ENCODE measurements around a stretch of chr14.

GRCh38 chr14:73786425-73787071, 26.4 kb upstream of the MIDEAS start:
- PRO-cap, 4 experiments, result peak in 4 of 4 experiments; most common plus-strand start chr14:73786741 (in 3); most common minus-strand start chr14:73786619 (in 1)
- RAMPAGE, long total RNA, 4 experiments, result no peak in any of the 4 experiments

GRCh38 chr14:73797629-73798059, 37.5 kb upstream of the MIDEAS start:
- PRO-cap, 4 experiments, result no peak in any of the 4 experiments
- RAMPAGE, long total RNA, 4 experiments, result no peak in any of the 4 experiments

GRCh38 chr14:73816400-73816762, 35.2 kb upstream of the PTGR2 start:
- PRO-cap, 4 experiments, result no peak in any of the 4 experiments
- RAMPAGE, long total RNA, 4 experiments, result no peak in any of the 4 experiments

GRCh38 chr14:74140031-74140846, 55.5 kb downstream of the LIN52 start:
- PRO-cap, 4 experiments, result no peak in any of the 4 experiments
- RAMPAGE, long total RNA, 4 experiments, result no peak in any of the 4 experiments

GRCh38 chr14:74265355-74265729, 26.1 kb downstream of the VSX2 start:
- PRO-cap, 4 experiments, result no peak in any of the 4 experiments
- RAMPAGE, long total RNA, 4 experiments, result no peak in any of the 4 experiments

DNA sequence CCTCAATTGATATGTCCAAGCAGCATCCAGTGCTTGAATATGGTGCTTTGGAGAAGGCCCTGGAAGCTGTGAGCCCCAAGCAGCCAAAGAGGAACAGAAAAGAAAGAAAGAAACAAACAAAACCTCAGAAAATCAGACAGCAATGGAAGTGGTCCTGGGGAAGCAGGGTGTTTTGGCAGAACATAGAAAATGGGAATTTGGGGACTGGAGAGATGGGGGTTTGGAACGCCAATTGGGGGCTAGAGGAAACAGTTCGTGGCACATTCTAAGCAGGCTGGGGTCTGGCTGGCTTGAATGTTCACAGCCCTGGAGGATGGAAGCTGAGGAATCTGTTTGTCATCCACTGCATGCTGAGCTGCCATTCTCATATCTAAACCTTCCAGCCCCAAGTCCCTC, 22.1 kb upstream of the VRTN start:
- PRO-cap, 4 experiments, result no peak in any of the 4 experiments
- RAMPAGE, long total RNA, 4 experiments, result no peak in any of the 4 experiments

DNA sequence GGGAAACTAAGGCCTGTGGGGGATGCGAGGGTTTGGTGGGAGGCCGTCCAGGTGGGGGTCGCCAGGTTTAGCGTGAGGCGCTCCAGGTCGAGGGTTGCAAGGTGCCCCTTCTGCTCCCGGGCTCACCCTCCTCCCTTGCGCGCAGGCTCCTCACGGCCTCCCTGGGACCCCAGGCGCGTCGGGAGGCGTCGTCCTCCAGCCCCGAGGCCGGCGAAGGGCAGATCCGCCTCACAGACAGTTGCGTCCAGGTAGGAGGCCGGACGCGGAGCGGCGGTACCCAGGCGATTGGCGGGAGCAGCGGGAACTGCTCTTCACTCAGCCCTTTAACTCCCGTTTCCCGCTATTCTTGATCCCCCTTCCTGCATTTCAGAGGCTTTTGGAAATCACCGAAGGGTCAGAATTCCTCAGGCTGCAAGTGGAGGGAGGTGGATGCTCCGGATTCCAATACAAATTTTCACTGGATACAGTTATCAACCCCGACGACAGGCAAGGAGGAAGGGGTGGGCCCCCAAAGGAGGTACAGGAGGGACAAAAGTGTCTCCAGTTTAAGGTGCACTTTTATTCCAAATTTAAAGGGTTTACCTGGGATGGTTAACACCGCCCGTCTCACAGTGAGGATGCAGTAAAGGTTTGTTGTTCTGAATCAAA, 464 bp downstream of the ISCA2 start:
- PRO-cap, 4 experiments, result peak in 2 of 4 experiments; most common plus-strand start position 220 of the sequence (in 1); most common minus-strand start position 212 of the sequence (in 2)
- RAMPAGE, long total RNA, 4 experiments, result no peak in any of the 4 experiments

GRCh38 chr14:74506970-74507680, 13.6 kb downstream of the ISCA2 start:
- PRO-cap, 4 experiments, result no peak in any of the 4 experiments
- RAMPAGE, long total RNA, 4 experiments, result no peak in any of the 4 experiments

DNA sequence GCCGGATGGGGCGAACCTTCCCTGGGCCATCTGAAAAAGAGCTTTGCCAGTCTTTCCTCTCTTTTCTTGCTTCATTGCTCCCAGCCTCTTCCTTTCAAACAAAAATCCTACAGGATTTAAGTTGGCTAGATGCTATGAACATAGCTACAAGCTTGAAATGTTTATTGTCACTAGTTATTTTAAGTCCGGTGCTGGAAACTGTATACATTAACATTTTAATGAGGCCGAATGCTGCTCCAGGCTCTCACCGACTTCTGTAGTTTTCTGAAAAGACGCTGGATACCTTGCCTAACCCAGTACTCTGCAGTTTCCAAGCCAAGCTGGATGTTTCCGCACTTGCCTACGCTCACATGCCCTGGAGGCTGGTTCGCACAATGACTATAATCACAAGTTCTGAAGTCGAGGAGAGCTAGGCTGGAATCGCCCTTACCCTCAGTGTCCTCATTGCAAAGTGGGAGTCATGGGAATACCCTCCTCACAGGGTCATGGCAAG, 39.2 kb downstream of the LTBP2 start:
- PRO-cap, 4 experiments, result no peak in any of the 4 experiments
- RAMPAGE, long total RNA, 4 experiments, result no peak in any of the 4 experiments

DNA sequence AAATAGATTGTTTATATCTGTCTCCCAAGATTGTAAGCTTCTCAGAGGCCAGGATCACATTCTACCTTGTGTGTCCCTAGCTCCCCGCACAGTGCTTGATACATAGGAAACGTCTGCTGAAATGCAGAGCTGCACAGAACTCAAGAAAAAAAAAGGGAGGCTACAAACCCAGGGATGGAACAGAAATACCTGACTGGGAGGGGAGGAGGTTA, 43.3 kb upstream of the LTBP2 start:
- PRO-cap, 4 experiments, result no peak in any of the 4 experiments
- RAMPAGE, long total RNA, 4 experiments, result no peak in any of the 4 experiments

DNA sequence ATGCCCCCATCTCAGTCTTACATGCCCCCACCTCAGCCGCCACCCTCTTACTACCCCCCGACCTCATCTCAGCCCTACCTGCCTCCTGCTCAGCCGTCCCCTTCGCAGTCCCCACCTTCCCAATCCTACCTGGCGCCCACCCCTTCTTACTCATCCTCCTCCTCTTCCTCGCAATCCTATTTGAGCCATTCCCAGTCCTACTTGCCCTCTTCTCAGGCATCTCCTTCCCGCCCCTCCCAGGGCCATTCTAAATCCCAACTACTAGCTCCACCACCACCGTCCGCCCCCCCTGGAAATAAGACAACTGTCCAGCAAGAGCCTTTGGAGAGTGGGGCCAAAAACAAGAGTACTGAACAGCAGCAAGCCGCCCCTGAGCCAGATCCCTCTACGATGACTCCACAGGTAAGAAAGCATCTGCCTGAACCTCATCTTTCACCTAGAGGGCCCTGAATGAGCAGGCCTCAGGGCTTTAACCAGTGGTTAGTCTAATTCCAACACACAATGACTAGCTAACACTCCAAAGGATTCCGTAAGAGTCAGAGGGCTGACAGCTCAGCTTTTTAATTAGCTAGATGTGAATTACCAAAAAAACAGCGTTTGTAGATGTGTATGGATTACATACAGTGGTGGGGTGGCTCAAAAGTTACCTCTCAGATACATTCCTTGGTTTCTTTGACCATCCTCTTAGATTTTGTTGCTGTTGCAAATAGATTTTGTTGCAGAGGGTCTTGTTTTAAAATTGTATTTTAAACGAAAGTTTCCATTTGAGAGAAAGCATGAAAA, 1.0 kb downstream of the YLPM1 start:
- PRO-cap, 4 experiments, result no peak in any of the 4 experiments
- RAMPAGE, long total RNA, 4 experiments, result start-site peak on the plus strand in 1 of 4 experiments, centred at position 214 of the sequence, 25 reads per replicate

DNA sequence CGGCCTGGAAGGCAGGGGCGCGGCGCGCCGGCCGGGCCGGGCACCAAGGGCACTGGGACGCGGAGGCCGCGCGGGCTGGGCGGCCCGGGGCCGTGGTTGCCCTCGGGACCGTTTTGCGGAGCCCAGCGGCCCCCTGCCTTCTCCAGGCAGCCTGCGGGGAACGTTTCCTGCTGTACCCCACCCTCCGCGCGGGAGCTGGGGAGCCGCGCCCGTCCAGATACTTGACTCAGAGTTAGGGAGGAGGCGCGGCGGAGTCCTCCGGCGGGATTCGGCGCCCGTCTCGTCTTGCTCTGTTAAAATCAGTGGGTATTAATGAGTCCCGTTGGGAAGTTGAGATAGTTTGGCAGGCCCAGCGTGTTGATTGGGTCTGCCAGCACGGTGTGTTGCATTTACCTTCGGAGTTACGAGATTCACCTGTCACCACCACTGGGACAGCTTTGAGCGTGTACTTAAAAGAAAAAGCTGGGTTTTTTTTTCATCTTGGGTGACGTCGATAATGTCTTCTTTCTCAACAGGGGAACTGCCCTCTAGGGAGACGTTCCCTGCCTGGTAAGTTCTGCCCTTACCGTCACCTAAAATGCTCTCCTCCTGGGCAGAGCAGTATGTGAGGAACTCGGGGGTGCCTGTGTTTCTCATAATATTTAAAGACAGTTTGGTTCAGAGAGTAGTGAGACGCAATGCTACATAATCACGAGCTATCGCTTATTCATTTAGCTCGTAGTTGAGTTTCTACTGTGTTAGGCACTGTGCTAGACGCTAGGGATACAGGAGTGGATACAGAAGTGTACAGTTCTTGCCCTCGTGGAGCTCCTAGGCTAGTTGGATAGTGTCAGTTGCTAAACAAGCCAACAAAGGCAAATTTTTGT, 593 bp downstream of the DLST start:
- PRO-cap, 4 experiments, result peak in 4 of 4 experiments; most common plus-strand start position 229 of the sequence (in 4); most common minus-strand start position 282 of the sequence (in 3)
- RAMPAGE, long total RNA, 4 experiments, result no peak in any of the 4 experiments

DNA sequence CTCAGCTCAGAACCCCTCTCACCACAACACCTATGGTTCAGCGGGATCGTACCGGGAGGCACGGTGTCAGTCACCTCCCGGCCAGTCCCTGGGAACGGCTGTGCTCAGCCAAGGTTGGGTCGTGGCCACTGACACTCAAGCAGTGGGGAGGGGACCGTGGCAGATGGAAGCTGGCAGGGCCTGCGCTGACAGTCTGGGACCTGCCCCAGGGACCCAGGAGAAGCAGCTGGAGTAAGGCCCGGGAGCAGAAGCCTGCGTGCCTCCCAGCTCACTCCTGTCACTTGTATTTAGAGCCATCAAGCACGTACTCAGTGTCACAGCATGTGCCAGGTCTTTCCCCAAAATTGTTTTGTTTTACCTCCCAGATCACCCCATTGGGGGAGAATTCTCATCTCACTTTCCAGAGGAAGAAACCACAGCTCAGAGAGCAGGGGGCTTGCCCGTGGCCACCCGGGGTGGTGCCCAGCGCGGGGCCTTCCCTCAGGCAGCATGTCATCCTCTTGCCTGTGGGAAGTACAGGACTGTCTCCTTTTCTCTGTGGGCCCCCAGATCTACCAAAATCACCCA, 6.1 kb downstream of the RPS6KL1 start:
- PRO-cap, 4 experiments, result no peak in any of the 4 experiments
- RAMPAGE, long total RNA, 4 experiments, result no peak in any of the 4 experiments

DNA sequence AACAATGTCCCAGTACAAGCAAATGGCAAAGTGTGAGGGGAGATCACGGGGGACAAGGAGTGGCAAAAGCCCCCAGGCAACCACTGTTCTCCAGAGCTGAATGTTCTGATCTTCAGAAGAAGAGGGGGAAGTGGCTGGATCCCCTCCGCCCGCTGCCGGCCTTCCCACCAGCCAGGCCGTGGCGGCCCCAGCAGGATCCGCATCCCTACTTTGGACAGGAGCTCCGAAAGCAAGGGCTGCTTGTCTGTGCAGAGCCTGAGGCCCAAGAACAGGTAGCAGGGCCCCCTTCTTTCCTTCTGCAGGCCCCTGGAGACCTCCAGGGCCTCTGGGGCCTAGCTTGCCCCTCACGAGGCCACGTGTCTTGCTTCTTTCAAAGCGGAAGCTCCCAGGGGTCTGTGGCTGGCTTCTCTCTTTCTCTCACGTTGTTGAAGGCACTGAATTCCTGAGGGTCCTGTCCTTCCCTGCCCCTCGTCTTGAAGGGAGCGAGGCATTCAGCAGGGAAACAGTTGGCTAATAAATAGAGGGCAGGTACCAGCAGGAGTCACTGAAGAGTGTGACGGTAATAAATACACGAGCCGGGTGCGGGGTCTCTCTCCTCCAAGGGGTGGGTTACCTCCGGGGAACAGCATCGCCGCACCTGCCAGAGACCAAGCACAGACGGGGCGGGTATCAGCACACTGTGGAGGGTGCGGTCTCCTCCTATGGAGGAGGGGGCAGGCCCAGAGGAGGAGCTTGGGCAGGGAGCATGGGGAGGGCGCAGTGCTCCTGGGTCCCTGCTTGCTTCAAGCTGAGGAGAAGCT, 13.1 kb downstream of the PGF start:
- PRO-cap, 4 experiments, result peak in 1 of 4 experiments; most common minus-strand start position 298 of the sequence (in 1)
- RAMPAGE, long total RNA, 4 experiments, result no peak in any of the 4 experiments

- PRO-cap, 4 experiments, result no peak in any of the 4 experiments
- RAMPAGE, long total RNA, 4 experiments, result no peak in any of the 4 experiments
Measured at GRCh38 chr14:75238964-75239658, 39.5 kb upstream of the FOS start.

DNA sequence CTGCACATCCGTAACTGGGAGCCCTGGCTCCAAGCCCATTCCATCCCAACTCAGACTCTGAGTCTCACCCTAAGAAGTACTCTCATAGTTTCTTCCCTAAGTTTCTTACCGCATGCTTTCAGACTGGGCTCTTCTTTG, 1.5 kb downstream of the FOS start:
- PRO-cap, 4 experiments, result no peak in any of the 4 experiments
- RAMPAGE, long total RNA, 4 experiments, result no peak in any of the 4 experiments

DNA sequence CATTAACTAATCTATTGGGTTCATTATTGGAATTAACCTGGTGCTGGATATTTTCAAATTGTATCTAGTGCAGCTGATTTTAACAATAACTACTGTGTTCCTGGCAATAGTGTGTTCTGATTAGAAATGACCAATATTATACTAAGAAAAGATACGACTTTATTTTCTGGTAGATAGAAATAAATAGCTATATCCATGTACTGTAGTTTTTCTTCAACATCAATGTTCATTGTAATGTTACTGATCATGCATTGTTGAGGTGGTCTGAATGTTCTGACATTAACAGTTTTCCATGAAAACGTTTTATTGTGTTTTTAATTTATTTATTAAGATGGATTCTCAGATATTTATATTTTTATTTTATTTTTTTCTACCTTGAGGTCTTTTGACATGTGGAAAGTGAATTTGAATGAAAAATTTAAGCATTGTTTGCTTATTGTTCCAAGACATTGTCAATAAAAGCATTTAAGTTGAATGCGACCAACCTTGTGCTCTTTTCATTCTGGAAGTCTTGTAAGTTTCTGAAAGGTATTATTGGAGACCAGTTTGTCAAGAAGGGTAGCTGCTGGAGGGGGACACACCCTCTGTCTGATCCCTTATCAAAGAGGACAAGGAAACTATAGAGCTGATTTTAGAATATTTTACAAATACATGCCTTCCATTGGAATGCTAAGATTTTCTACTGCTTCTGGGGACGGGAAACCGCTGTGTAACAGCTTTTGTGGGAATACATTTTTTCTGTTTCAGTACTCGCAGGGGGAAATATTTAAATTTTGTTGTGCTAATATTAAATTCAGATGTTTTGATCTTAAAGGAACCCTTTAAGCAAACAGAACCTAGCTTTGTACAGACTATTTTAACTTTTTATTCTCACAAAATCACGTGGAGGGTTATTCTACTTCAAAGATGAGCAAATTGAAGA, 3.4 kb downstream of the FOS start:
- PRO-cap, 4 experiments, result peak in 4 of 4 experiments; most common plus-strand start position 605 of the sequence (in 3)
- RAMPAGE, long total RNA, 4 experiments, result no peak in any of the 4 experiments

- PRO-cap, 4 experiments, result peak in 2 of 4 experiments; most common plus-strand start chr14:75295295 (in 1); most common minus-strand start chr14:75295271 (in 1)
- RAMPAGE, long total RNA, 4 experiments, result no peak in any of the 4 experiments
Measured at GRCh38 chr14:75295037-75295482, 16.4 kb downstream of the FOS start.

DNA sequence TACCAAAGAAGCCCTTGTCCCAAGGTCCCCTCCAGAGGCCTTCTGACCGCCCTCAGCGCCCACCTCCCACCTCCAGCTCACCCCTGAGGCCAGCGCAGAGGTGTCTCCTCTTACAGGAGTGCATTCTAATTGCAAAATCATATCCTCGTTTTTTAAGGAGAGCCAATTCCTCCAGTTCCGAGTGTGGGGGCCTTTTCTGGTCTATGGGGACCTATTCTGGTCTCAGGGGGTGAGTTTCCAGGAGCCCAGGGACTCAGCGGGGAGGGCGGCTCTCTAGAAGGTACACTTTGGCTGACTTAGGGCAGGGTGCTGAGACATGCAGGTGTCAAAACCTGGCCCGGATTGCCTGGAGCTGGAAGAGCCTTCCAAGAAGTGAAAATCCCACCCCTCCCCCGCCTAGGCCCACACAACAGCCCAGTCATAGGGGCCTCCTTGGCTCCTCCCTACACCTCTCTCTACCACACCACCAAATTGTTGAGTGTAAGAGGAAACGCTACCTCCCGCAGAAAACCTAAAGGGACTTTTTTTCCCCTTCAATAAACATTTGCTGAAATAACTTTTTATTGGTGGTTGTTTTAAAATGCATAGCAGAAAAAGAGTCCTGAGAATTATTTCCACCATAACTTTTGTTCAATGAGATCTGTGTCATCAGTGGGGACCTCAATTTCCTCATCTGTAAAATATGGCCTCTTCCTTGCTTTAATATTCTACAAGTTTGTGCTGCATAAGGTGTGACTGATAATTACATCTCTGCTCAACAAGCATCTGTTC, 8.4 kb upstream of the JDP2 start:
- PRO-cap, 4 experiments, result peak in 1 of 4 experiments; most common minus-strand start position 513 of the sequence (in 1)
- RAMPAGE, long total RNA, 4 experiments, result no peak in any of the 4 experiments

- PRO-cap, 4 experiments, result peak in 3 of 4 experiments; most common plus-strand start chr14:75469527 (in 3)
- RAMPAGE, long total RNA, 4 experiments, result start-site peak on the plus strand in 1 of 4 experiments, at chr14:75469367-75469613 at its widest, 50 to 250 reads per replicate
Measured at GRCh38 chr14:75469007-75469950, 41.5 kb downstream of the JDP2 start.

Data from spleen (tissue), 7 donors.